M059J (cell line): Measurements from ENCODE around the genes ADH4 and ADH1C.

DNA sequence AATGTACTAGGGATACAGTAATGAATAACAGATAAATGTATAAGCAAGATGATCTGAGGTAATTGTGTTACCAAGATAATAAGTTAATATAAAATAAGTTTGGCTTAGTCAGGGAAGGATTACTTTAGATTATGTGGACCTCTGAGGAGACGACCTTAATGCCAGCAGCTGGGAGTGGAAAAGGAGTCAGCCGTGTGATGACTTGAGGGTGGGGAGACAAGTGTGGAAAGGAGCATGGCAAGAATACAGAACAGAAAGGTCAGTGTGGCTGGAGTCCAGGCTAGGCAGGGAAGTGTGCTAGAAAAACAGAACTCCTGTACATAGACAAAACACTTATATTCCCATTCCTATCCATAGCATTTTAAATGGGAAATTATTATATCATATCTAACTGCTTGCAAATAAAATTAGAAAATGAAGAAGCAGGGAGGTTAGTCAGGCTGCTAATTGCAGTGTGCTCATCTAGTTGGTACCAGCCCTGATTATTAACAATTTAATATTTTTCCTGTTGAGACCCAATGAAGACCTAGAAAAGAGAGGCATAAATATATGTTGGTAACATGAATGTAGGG is 138.8 kb downstream of the PDLIM5 start:
- RAMPAGE, long total RNA: no peak

- RAMPAGE, long total RNA: no peak
Measured at GRCh38 chr4:95061741-95062197, 304.0 kb downstream of the BMPR1B start.

GRCh38 chr4:95537172-95537449 is 11.7 kb downstream of the UNC5C start:
- RAMPAGE, long total RNA: no peak

DNA sequence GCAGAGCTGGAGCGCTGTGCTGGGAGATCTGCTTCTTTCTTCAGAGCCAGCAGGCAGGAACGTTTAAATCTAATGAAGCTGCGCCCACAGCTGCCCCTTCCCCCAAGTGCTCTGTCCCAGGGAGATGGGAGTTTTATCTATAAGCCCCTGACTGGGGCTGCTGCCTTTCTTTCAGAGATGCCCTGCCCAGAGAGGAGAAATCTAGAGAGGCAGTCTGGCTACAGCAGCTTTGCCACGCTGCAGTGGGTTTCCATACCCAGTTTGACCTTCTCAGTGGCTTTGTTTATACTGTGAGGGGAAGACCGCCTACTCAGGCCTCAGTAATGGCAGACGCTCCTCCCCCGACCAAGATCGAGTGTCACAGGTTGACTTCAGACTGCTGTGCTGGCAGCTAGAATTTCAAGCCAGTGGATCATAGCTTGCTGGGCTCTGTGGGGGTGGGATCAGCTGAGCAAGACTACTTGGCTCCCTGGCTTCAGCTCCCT is 1105.6 kb downstream of the STPG2 start:
- RAMPAGE, long total RNA: no peak

- RAMPAGE, long total RNA: no peak
Measured at GRCh38 chr4:97590122-97590569, 553.1 kb downstream of the STPG2 start.

DNA sequence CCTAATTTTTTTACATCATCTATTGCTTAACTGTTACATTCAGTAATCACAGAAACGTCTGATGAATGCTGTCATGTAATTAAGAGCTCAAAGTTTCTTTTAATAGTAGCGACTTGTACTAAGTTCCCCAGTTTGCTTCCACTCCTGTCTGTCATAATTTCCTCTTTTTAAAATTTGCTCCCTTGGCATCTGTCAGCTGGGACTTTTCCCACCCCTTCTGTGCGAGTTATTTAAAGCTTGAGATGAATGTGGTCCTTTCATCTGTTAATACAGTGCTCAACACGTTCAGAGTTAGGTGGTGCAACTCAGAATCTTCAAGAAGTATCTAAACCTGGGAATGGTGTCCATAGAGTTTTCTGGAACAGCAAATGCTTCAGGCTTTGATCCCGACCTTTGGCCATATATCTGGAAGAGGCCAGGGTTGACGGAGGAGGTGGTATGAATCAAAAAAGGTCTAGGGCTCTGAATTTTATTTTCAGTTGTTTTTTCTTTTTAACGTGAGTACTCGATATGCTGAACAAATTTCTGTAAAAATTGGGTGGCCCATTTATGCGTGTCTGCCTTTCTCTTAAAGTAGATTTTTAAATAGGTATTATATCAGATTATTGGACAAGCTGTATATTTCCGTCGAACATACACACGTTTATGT is 1.4 kb downstream of the RAP1GDS1 start:
- RAMPAGE, long total RNA: no peak

- RAMPAGE, long total RNA: no peak
Measured at GRCh38 chr4:98315271-98315693, 54.1 kb downstream of the RAP1GDS1 start.

- RAMPAGE, long total RNA: no peak
Measured at GRCh38 chr4:98663141-98664201, 5.1 kb upstream of the TSPAN5 start.

- RAMPAGE, long total RNA: no peak
Measured at GRCh38 chr4:99013430-99014009, 18.0 kb downstream of the METAP1 start.

DNA sequence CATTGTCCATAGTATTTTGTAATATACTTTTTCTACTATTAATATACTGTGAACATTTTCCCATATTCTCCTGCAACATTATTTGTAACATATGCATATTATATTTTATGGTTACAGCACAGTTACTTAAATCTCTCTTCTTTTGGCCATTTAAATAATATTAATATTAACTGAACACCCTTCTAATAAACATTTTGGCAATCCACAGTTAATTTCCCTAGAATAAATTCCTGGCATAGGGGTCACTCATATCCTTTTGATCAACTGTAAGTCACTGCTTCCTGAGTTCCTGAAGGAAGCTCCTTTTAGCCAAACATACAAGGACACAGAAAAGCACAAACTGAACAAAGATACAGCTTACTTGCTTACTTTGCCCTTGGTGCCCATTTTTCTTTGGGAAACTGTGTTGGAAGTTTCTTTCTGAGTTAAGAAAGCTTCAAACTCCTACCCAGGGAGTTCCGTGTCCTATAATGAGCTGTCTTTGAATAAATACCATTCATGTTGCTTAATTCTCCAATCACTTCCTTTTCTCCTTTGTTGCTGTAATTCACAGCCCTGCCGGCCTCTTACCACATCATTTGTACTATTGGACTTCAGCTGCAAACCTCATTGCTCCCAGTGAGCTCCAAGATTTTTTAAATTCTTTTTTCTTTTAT is at the start of gene ADH4:
ADH4 (minus strand) TSS at position 462 of the 656 bp plus-strand sequence.
- RAMPAGE, long total RNA: no peak

- RAMPAGE, long total RNA: no peak
Measured at GRCh38 chr4:99154610-99155123, 10.6 kb upstream of the ADH4 start.

GRCh38 chr4:99291129-99291709 is 434 bp upstream of the ADH1A start:
- RAMPAGE, long total RNA: no peak

GRCh38 chr4:99306815-99307710 is 14.1 kb downstream of the ADH1B start:
- RAMPAGE, long total RNA: no peak

GRCh38 chr4:99315805-99316727 is 5.1 kb downstream of the ADH1B start:
- RAMPAGE, long total RNA: no peak

DNA sequence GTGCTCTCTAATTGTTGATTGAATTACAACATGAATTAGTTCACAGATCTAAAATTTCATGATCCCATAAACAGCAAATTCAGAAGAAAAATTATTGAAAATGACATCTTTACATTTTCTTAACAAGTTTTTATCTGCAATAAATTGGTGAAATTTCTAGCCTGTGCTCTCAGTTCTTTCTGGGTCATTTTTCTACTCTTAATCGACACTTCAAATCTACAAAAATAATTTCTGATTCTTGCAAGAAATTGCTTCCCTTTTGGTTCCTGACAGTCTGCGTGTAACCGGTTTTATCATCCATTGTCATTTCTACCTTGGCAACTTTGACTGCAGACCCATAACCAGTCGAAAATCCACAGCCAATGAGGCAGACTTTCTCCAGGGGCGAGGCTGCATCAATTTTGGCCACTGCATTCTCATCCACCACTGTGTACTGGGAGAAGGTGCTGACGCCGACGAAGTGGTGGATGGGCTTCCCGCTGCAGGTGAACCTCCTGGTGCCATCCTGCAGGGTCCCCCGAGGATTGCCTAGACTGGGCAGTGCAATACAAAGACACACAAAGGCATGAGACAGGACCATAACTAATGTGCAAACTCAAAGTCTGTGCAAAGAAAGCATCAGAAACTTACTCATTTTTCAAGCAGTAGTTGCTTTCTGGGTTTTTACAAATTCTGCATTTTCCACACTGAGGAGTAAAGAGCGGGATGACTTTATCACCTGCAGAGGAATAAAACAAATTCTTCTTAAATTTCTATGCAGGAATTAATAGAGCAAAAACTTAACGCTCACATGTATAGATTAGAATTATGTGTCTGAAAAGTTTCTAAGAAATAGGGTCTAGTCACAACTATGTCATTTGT is 7.8 kb downstream of the ADH1C start:
- RAMPAGE, long total RNA: no peak

DNA sequence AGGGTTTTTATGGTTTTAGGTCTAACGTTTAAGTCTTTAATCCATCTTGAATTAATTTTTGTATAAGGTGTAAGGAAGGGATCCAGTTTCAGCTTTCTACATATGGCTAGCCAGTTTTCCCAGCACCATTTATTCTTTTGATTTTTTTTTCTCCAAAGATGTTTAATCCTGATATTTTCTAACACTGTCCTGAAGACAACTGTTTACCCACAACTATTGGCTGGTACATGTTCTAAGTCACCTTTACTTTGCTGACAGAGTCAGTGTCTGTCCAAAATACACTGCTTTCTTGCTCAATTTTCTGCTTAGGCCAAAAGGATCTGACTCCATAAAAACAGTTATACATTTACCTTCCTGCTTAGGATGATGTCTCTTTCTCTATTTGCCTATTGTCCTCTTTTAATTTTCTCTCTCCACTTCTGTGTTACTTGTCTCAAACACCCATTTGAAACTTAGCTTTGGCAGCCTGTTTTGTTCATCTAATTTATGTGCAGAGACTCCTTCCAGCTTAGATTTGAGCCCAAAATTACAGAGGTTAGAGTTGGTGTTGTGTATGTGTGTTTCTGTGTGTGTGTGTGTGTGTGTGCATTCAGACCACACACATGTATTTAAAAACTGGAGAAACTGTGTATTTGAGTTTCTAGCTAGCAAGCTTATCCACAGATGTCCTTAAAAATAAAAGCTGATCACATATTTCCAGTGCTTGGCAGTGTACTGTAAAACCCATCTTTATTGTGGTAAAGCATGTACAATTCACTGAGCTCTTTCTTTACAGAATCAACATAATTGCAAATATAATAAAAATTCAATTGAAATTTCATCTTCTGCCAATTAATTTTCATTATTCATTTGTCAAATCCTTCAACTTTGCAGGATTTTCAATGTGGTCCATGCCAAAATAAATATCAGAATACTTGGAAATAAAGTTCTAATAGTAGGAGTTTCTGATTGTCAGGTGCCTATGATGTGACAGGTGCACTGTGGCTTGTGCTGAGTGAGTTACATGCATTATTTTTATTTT is 3.0 kb downstream of the ADH1C start:
- RAMPAGE, long total RNA: no peak

- RAMPAGE, long total RNA: no peak
Measured at GRCh38 chr4:99352622-99353600, at the start of gene ADH1C. TSS of gene ADH1C (minus strand) at chr4:99352746.

DNA sequence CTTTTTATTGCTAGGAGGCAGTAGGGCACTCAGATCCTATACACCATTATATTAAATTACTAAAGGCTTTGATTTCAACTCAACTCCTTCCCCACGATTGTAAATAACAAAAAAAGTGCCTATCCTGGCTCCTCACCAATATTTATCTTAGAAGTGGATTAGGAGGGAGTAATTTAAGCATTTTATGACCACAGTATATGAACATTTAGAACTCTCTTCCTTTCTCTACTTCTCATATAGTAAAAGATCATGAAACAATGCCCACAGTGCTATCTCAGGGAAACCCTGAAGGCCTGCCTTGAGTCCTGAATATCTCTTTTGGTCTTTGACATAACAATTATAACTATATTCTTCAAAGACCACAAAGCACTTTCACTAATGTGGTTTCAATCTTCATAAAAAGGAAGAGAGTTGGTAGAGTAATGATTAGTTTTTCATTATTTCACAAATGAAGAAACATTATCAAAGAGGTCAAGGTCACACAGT is 29.1 kb upstream of the ADH1C start:
- RAMPAGE, long total RNA: no peak

DNA sequence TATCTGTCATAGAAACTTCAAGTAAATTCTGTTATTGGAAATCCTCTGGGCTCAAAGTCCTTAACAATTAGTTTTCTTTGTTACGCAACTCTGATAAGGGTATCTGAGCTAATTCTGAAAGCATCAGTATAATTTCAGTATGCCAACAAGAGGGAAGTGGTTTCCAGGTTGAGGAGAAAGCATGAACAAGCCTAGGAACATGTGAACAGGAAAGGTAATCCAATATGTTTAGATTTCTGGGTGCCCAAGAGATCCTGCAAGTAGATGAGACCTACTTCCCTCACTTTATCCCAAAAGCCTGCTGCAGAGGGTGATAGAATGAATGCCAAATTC is 21.9 kb downstream of the ADH7 start:
- RAMPAGE, long total RNA: no peak

GRCh38 chr4:99574002-99574411 is 617 bp upstream of the MTTP start:
- RAMPAGE, long total RNA: no peak